GM19240 (cell line): Measurements from ENCODE around the genes AIDA, DISP1 and CAPN8.

DNA sequence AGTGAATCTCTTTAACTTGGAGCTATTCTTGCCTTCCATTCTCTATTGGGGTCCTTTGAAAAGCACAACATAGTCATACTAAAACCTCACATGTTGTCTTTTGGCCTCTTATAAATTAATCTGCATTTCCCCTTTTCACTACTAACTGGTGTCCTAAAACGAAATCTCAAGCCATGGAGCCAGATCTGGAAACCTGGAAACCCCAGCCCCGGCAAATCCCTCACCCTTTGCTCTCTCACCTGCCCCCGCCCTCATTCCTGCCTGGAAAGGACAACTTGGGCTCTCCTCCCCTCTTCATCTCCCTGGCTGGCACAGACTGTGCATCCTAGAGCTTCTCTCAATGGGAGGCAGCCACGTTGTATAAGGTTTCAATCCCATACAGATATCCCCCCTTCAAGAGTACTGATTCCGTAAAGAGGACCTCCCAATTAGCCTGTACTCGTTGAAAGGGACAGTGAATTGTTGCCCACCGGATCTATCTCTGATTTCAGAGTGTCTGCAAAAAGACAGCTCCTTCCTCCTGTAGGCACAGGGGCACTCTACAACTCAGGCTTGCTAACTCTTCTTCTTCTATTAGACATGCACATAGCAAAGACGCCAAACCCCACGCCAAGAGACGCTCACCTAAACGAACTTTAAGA is 1.4 kb downstream of the DUSP10 start:
- RRBS, result no CpG with 5 or more reads among the region's 11 CpGs

DNA sequence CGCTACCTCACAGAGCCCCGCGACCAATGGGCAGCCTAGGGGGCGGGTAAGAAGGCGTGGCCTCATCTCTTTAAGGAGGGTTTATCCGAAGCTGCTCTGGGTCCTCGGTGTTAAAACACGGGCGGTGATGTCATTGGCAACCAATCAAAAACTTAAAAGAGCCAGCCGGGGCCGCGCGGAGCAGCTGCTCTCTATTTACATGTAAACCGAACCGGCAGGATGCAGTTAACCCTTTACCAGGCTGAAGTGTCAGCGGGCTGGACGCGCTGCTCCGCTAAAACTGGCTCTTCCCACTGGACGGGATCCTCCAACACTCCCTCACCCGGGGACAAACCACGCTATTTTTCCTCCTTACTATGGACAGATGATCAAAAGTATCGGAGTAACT is 295 bp upstream of the DUSP10 start:
- RRBS, result 6% methylated on average over 5 of the region's 23 CpGs

DNA sequence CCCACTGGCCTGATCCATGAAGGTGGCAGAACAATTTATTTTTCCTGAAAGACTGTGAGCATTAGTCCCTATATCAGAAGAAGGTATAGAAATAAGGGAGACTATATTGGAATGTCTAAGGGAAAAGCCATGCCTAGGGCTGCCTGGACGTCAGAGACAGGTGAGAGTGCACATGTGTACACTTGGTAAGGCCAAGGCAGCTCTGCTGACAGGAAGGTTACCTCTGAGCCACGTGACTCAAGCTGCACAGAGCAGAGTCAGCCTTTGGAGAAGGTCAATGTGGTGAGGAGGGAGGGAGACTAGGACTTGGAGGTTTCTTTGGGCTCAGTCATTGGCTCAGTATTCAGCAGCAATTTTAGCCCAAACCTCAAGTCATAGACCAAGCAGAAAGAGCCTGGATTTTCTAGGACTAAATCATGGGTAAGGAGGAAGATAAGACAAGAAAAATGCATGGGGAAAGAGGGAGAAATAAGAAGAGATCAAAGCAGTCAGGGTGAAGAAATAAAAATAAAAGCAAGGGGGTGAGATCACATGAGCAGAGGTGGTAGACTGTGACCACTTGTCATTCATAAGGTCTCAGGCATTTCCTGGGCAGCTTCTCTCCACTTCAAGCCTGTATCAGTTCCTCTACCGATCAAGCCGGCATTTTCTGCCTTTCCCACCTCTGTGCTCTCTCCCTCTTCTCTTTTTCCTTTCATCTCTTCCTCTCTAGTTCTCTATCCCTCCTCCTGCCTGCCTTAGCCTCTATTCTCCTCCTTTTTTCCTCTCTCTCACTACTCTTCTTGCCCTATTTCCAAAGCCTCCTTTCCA is 51.6 kb upstream of the DUSP10 start:
- RRBS, result no CpG with 5 or more reads among the region's 4 CpGs

- RRBS, result no CpG with 5 or more reads among the region's 5 CpGs
Measured at GRCh38 chr1:221937611-221937996, 195.7 kb upstream of the DUSP10 start.

GRCh38 chr1:222061620-222062571 is 320.0 kb upstream of the DUSP10 start:
- RRBS, result no CpG with 5 or more reads among the region's 4 CpGs

DNA sequence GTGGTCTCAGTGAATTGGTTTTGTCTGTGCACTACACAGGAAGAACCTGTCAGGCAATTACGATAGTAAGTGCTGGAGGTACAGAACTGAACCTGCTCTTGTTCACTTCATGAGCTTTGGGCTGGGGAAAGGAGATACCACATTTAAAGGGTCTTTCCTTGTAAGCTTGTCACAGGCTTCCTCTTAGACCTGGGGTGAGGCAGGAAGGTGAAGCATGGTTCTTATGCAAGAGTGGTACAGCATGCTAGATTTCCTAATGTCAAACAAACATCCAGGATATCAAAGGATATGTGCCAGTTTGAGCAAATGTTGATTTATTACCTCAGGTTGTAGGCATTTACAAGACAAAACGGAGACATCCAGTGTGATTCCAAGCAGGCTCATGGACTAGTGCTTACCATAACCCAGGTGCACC is 25.9 kb downstream of the HHIPL2 start:
- RRBS, result no CpG with 5 or more reads among the region's 2 CpGs

DNA sequence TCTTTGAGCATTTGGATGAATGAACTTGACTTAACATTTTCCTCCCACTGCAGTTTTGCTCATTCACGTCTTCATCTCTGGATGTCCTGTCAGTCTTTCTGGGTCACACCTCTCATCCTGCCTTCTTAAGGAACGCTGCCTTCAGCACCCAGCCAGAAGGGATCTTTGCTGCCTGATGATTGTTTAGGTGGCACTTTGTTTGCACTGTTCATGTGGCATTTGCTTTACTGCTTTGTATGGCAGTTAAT is 4.8 kb downstream of the MIA3 start:
- RRBS, result no CpG with 5 or more reads among the region's 2 CpGs

GRCh38 chr1:222627925-222628774 is 10.3 kb downstream of the MIA3 start:
- RRBS, result no CpG with 5 or more reads among the region's 4 CpGs

DNA sequence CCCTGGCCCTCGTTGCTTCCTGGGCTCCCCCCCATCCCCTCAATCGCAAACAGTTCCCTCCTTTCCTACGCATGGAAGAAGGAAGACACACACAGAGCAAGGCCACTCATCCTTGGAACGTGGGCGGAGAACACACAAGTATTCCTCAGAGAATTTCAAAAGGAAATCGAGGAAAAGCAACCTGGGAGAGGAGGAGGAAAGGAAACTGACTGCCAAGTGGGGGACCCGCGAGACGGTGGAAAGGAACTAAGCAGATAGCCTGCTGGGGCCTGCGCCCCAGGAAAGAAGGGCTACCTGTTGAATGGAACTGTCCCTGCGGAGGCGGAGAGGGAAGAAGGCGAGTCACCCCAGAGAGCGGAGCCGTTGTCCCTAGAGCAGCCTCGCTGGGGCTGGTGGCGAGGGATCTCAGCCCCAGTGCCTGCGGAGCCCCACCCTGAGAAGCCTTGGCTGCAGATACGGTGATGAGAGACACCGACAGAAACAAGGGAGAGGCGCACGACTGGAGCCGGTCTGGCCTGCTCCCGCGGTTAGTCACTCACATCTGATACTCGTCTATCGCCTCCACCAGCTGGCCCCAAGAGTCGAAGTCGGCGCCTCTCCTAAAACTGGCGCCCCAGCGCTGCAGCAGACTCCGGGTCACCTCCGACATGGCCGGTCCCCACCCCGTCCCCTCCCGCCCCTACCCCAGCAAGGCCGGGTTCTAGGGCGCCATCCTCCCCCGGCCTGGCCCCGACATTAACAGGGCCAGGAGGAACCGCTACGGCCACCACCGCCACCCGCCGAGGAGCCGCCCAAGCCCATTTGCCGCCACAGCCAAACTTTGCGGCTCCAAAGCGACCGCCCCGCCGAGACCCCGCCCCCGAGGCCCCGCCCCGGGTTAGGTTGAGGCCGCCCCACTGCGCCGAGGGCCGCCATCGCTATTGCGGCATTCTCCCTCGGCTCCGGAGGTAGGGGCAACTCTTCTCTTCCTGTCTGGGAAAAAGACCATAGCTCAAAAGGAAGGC is at the start of gene AIDA:
Gene AIDA (minus strand): TSS at position 823 of the 1,004 bp plus-strand sequence.
- RRBS, result 2% methylated on average over 9 of the region's 65 CpGs

DNA sequence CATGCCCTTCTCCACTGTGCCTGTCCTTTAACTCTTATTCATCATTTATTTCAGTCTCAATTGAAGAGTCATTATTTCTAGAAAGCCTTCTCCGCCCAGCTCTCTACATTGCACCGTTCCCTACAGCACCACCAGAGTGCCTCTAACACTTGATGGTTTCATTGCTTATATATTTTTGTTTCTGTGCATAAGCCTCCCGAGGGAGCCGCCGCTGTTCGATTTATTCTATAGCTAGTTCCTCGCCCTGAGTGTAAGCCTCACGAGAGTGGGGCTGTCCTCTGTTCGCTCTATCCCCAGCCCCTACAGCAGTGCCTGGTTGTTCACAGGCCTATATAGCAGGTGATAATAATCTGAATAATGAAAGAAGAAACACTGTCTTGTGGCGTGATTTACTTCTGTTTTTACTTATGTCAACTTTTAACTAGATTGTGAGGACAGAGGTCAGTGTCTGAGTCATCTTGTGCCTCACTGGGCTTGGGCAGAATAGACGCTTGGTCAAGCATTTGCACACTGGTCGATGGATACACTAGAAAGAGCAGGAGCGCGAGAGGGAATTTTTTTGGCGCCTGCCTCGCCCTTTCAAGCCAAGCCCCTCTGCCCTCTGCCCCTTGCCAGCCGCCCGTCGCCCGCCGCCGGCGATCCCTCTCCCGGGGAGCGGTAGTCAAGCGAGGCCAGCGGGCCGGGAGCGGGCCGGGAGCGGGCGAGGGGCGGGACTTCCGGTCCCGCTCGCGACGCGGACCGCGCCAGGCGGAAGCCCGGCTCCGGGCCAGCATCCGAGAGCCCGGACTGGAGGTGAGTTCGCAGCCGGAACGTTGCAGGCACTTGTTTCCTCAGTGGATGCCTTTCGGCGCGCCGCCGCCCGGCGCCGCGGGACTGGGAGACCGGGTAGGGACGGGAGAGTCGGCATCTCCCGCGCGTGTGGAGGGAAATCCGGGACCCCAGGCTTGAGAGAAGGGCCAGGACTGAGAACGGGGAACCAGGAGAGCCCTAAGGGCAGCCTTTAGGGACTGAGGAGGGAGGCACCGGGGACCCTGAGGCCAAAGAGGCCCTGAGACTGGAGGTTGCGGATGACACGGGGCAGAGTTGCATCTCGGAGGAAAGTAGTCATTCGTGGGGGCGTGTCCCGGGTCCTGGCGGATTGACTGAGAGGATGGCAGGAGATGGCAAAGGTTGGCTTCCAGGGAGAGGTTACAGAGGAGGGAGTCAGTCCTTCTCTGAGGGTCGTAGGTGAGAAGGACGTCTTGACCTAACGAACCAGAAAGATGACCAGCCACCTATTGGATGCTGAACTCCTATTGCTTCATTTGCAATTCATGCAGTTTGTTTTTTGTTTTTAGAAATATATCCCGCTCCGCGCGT is at the start of gene DISP1:
Gene DISP1 (plus strand): TSS at position 753 of the 1,359 bp plus-strand sequence.
- RRBS, result 2% methylated on average over 30 of the region's 81 CpGs

DNA sequence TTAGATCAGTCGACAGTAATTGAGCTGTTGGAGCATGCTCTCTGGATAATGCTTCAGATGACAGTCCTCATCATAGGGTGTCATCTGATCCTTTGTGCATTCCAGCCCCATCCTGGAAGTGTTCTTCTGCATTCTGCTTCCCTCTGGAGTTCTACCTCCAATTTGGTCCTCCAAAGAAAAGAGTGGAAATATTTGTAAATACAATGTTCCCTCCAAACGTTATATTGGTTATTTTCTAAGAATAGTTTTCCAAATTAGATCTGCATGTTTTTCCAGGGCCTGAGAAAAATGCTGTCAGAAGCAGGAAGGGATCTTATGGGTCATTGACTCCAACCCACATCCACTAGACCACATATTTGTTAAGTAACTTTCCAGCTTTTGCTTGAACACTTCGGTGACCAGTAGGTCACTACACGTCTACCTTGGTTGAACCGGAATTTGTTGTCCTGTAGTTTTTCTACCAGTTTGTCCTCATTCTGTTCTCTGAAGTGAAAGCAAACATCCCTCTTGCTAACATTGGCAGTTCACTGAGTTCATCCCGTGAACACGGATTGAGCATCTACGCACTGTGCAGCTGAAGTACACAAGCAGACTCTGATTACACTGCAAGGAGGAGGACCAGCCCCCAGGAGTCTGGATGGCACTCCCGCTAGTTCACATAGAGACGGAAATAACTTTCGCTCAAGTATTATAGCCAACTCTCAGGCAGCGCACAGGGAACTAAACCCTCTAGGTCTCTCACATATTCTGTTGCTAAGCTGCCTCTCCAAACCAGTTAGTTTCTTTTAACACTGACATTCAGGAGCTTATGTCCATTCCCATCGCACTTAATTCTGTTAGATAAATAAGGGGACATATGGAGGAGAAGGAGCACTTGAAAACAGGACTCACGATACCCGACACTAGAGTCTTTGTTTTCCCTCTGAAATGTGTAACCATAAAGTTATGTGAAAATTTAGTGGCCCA is 135.8 kb downstream of the TLR5 start:
- RRBS, result no CpG with 5 or more reads among the region's 15 CpGs

GRCh38 chr1:223092207-223092546 is 50.9 kb downstream of the TLR5 start:
- RRBS, result no CpG with 5 or more reads among the region's 6 CpGs

DNA sequence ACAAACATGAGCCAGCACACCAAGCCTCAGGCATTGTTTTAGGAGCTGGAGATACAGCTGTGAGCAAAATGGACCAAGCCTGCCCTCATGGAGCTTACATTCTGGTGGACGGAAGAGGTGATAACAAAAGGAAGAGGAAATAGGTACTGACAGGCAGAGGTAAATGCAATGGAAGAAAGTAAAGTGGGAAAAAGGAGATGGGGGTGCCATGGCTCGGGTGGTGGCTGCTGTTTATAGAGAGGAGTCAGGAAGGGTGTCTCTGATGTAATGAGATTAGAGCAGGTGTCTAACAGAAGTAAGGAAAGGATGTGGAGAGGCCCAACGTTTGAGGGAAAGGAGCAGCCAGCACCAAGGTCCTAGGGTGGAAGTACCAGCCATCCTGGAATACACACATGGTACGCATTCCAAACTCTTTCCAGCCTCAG is 27.5 kb downstream of the TLR5 start:
- RRBS, result no CpG with 5 or more reads among the region's 4 CpGs

DNA sequence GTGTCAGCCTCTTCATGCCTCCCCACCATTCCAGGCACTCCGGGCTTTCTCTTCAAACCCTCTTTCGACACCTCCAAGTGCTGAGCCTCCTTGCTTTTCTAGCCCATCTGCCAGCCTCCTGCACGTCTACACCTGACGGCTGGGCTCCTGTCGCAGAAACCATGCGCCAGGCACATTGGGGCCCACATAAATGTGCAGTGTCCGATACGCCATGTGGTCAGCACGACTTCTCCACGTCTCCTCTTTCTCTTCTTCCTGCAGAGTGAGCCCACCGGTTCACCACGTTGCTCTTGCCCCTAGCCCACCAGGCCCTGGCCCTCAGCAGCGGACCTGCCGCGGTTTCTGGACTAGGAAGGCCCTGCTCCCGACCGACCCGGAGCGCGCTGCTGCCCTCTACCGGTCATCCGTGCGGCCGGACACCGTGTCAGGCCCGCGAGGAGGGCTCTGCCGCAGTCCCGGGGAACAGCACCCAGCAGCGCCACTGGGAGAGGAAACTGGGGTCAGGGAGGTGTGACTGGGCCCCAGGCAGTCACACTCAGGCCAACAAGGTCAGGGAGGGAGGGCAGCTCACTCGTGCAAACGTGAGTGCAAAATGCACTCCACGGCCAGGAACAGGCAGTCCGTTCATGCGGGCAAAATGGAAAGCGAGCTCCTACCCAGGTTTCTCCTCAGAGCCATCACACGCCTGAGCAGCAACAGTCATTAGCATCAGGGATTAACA is 13.8 kb downstream of the TLR5 start:
- RRBS, result 3% methylated on average over 11 of the region's 37 CpGs

- RRBS, result no CpG with 5 or more reads among the region's 7 CpGs
Measured at GRCh38 chr1:223250229-223250825, 107.3 kb upstream of the TLR5 start.

DNA sequence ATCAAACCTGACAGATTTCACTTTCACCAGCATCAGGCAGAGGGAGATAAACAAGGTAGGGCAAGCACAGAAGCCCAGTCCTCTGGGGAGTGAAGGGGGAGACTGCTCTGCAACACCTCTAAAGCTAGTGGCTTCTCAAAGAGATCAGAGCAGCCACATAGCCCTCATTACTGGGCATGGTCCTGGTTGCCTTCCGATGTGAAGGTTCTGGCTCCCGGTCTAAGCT is 33.9 kb downstream of the CAPN8 start:
- RRBS, result no CpG with 5 or more reads among the region's 2 CpGs

GRCh38 chr1:223654051-223654526 is 11.4 kb downstream of the CAPN8 start:
- RRBS, result no CpG with 5 or more reads among the region's 6 CpGs

DNA sequence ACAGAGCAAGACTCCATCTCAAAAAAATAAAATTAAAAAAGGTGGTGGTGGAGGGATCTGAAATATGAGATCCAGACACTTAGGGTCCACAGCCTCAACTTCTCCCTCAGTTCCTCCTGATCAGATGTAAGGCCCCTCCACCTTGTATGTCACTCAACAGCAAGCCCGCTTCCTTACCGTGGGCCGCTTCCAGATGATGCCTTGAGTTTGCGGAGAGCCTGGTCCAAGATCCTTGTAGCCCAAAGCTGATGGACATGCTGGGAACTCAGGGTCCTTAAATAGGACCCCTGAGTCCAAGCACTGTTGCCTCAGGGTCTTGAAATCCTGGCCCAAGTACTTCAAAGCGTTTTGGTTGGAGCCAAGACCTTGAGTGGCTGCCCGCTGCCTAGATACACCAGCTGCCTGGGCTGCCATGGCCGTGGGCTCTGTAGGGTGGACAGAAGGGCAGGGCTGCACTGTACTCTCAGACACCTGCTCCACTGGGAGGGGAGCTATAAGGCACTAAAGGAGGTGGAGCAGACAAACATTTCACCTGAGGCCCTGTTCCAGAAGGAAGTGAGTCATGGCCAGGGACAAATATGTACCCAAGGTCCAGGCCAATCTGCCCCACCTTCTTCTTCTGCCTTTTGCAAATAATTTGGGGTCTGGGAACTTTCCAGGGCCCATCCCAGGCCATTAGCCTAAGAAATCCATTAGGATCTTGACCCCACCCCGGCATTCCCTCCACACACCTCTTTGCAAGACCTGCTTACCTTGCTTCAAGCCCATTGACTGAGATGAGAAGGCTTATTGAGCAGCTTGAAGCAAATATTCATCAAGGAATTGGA is at the start of gene CAPN8:
Gene CAPN8 (minus strand): TSS at position 469 of the 827 bp plus-strand sequence.
- RRBS, result no CpG with 5 or more reads among the region's 8 CpGs